Lung (tissue), 4 donors: ENCODE data around the gene GJD4.

DNA sequence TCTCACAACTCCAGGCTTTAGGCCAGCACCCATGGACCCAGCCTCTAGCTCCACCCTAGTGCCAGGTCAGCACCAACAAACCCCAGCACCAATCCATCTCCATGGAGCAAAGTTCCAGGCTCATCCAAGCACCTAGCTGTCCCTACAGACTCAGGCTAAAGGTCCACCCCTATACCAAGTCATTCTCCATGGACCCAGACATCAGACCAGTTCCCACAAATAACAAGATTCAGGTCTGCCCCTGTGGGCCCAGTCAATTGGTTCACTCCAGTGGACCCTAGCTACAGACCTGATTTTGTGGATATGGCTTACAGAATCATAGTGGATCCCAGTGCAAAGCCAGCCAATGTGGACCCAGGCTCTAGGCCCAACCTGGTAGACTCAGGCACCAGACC, 169.5 kb downstream of the ITGB1 start:
- PRO-cap: no peak
- RAMPAGE, long total RNA: no peak

DNA sequence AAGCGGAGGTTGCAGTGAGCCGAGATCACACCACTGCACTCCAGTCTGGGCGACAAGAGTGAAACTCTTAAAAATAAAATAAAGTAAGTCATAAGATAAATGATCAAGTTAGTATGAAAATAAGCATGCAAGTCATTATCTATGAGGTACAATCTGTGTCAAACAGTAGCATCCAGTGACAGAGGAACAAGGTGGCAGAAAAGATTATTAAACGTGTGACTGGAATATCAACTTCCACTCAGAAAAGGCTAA, 30.4 kb downstream of the ITGB1 start:
- PRO-cap: no peak
- RAMPAGE, long total RNA: no peak
- RRBS: no CpG with 5 or more reads among the region's 4 CpGs

DNA sequence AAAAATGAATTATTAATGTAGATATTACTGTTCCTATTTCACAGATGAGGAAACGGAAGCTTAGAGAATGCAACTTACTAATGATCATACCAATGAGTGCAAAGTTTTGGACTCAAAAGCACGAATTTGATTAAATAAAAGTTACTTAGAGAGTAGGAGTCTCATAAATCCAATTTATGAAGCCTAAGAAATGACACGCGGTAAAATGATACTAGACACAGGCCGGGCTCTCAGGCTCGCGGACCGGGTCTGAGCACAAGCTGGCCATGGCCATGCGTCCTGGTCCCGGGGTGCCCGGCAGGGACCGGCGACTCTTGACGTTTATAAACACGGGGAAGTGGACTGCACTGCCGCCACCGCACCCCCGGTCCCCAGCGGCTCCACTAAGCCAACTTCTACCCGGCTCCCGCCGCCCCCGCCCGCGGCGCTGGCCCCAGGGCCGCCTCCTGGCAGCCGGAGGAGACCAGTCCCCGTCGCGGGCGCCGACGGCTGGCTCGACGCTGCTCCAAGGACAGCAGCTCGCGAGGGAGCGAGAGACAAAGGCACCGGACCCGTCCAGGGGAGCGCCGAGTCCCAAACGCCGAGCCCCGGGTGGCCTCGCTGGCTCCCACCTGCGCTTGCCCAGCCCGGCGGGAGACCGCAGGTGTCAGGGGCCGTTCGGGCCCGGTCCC, 747 bp downstream of the ITGB1 start:
- PRO-cap: no peak
- RAMPAGE, long total RNA: no peak
- RRBS: under 1% methylated on average over 42 of the region's 54 CpGs

GRCh38 chr10:33211181-33211466, 123.3 kb downstream of the NRP1 start:
- PRO-cap: no peak
- RAMPAGE, long total RNA: no peak
- RRBS: no CpG with 5 or more reads among the region's 6 CpGs

DNA sequence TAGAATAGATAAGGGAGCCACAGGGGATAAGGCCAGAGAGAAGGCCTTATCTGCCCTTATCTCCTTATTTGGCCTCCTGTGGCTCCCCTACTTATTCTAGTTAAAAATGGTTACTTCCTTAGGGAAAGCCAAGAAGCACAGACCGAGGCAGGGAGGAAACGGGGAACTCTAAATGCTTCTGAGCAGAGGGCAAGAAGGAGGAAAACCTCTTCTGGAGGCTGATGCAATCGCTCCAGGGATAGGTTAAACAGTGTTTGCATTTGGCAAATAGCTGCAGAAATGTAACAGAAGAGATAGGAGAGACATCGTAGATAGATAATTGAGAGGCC, 18.6 kb downstream of the NRP1 start:
- PRO-cap: no peak
- RAMPAGE, long total RNA: no peak
- RRBS: no CpG with 5 or more reads among the region's 4 CpGs

DNA sequence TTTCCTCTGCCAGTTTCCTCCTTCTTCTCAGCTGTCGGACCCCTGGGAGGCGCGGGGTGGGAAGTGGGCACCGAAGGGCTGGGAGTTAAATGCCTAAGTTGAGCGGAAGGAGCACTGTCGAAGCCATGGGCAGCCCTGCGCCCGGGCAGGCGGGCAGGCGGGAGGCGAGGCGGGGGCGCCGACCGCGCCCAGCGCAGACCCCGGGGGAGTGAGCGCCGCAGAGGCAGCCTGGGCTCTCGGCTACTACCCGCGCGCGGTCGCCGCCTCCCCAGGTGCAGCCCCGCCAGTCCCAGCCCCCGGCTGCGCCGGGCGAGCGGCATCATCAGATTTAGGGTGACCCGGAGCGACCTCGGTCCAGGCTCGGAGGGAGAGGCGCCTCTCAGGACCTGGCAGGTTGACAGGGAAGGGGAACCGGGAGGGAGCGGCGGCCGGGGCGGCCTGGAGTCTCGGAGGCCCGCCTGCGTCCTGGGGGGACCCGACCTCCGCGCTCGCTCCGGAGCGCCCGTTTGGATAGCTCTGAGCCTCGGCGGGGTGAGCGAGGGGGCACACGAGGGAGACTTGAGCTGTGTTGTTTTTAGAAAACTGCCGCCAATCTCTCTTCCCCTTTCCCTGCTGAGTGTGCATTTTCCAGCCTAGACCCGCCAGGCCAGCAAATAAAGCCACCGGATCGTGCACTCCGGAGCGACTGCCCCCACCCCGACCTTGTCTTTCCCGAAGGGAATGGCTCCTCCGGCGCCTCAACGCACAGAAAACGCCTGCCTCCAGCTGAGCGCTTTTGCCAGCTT, 2.2 kb upstream of the NRP1 start:
- PRO-cap: no peak
- RAMPAGE, long total RNA: no peak
- RRBS: 2% methylated on average over 34 of the region's 70 CpGs

- PRO-cap: no peak
- RAMPAGE, long total RNA: no peak
- RRBS: no CpG with 5 or more reads among the region's 5 CpGs
Measured at GRCh38 chr10:33377612-33378156, 43.2 kb upstream of the NRP1 start.

- PRO-cap: no peak
- RAMPAGE, long total RNA: no peak
- RRBS: no CpG with 5 or more reads among the region's 14 CpGs
Measured at GRCh38 chr10:34973562-34974268, 116.4 kb downstream of the CUL2 start.

GRCh38 chr10:35136081-35136700, 9.5 kb downstream of the CREM start:
- PRO-cap: no peak
- RAMPAGE, long total RNA: no peak
- RRBS: no CpG with 5 or more reads among the region's 5 CpGs

DNA sequence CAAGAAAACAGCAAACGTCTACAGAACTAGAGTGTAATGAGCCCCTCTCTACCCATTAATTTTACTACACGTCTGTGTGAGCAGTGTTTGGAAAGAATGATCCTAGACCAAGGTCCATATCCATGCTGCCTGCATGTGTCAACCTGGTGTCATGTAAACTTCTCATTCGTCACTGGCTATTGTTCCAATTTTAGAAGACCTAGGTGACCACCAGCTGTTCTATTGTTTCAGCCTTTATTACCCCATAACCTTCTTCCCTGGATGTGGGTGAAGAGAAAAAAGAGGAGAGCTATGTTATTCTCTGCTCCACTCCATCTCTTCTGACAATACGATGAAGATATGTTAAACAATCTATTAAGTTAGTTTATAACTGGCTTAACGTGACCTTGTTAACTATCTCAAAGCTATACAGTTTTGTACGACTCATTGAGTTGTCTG, 77.2 kb downstream of the CREM start:
- PRO-cap: no peak
- RAMPAGE, long total RNA: no peak
- RRBS: no CpG with 5 or more reads among the region's 6 CpGs

- PRO-cap: no peak
- RAMPAGE, long total RNA: no peak
- RRBS: no CpG with 5 or more reads among the region's 3 CpGs
Measured at GRCh38 chr10:35333068-35333851, 3.0 kb upstream of the CCNY start.

DNA sequence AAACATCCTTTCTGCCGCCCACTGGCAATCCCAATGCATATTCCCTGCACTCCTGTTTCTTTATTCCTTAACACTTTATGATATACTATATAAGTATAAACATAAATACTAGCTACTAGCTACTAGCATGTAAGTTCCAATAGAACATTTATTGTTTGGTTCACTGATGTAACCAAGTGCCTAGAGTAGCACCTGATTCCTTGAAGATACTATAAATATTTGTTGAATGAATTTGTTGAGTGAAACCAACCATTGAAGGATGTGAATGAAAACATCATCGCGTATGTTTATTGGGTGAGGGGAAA, 5.0 kb downstream of the CCNY start:
- PRO-cap: no peak
- RAMPAGE, long total RNA: no peak
- RRBS: no CpG with 5 or more reads among the region's 3 CpGs

- PRO-cap: no peak
- RAMPAGE, long total RNA: no peak
- RRBS: no CpG with 5 or more reads among the region's 3 CpGs
Measured at GRCh38 chr10:35350927-35351616, 14.8 kb downstream of the CCNY start.

DNA sequence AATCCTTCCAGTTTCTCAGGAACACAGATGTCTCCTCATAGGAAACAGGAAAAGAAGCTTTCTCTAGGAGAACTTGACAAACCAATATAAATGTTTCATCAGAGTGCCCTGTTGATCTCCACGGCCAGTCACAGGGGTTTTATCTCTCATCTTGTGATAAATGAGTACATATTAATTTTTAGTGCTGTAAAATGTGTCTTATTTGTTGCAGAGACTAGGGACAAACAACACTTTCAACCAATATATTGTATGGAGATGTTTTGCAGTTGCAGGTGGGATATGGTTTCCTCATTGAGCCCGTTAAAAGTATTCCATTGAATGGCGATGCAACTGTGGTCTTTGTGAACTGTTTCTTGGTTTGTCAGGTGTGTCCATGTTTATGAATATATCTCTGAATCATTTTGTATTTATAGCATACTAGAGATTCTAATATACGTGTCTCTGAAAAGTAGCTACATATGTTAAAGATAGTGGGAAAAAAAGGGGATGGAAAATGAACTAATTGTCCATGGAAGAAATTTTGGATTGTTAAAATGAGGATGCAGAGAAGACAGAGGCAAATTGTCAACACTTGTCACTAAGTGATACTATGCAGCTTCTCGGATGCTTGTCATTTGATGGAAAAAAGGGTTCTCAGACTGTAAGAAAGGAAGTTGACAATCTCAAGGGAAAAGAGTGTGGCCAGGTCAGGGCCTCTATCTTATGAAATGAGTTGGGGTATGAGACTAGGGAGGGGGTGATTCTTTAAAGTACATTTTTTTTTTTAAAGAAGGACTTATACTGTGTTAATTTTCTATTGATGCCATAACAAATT, 38.2 kb downstream of the CCNY start:
- PRO-cap: no peak
- RAMPAGE, long total RNA: no peak
- RRBS: no CpG with 5 or more reads among the region's 5 CpGs

- PRO-cap: no peak
- RAMPAGE, long total RNA: no peak
- RRBS: no CpG with 5 or more reads among the region's 12 CpGs
Measured at GRCh38 chr10:35453815-35454413, 117.6 kb downstream of the CCNY start.

DNA sequence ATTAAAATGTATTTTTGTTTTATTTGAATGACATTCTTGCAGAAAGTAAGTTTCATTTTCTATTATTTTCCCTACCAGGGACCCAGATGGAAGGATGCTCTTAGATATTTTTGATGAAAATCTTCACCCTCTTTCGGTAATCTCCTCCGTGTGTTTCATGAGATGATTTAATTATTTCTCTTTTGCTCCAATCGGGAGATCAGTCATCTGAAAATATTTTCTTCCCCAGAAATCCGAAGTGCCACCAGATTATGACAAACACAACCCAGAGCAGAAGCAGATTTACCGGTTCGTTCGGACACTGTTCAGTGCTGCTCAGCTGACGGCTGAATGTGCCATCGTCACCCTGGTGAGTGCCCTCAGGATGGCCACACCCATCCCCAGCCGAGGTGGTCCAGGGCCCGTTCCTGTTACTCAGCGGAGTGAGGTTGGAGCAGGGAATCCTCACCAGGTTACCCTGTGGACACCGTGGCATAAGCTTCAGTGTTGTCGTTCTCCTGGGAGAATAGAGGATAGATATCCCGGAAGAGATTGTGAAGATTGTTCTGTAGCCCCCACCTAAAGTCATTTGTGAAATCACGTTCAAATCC, 75.2 kb upstream of the GJD4 start:
- PRO-cap: no peak
- RAMPAGE, long total RNA: no peak
- RRBS: no CpG with 5 or more reads among the region's 16 CpGs

GRCh38 chr10:35605182-35605458, at the start of gene GJD4:
GJD4 (plus strand) TSS chr10:35605341.
- PRO-cap: no peak
- RAMPAGE, long total RNA: no peak
- RRBS: no CpG with 5 or more reads among the region's 6 CpGs

- PRO-cap: no peak
- RAMPAGE, long total RNA: no peak
- RRBS: 2% methylated on average over 7 of the region's 36 CpGs
Measured at GRCh38 chr10:35643052-35643646, 1.1 kb upstream of the FZD8 start.

GRCh38 chr10:36349745-36350121, 707.6 kb upstream of the FZD8 start:
- PRO-cap: no peak
- RAMPAGE, long total RNA: no peak
- RRBS: no CpG with 5 or more reads among the region's 6 CpGs

- PRO-cap: no peak
- RAMPAGE, long total RNA: no peak
Measured at GRCh38 chr10:37489030-37489300, 363.6 kb downstream of the ANKRD30A start.